Natural killer cell (primary cell): ENCODE results near the genes QRICH1, CCDC71, RBM5 and GNAI2.

- PRO-cap = bidirectional peak, plus-strand start at chr3:49021268, minus-strand start at chr3:49021251; bidirectional peak, plus-strand start at chr3:49021673, minus-strand start at chr3:49021505
These were observed 744 bp upstream of the NDUFAF3 start for GRCh38 chr3:49021155-49021599.

GRCh38 chr3:49076686-49077061, 17.2 kb downstream of the QRICH1 start:
- PRO-cap = no peak

GRCh38 chr3:49093919-49094870, at the start of gene QRICH1:
Gene QRICH1, minus strand, starts transcription at chr3:49094071.
- PRO-cap = bidirectional peak, plus-strand start at chr3:49094148, minus-strand start at chr3:49094049; bidirectional peak, plus-strand start at chr3:49094430, minus-strand start at chr3:49094363; unidirectional peak, minus-strand start at chr3:49094545

GRCh38 chr3:49166159-49166725, at the start of gene CCDC71:
Gene CCDC71, minus strand, starts transcription at chr3:49166331.
- PRO-cap = bidirectional peak, plus-strand start at chr3:49166437, minus-strand start at chr3:49166323

GRCh38 chr3:49173216-49174038, 2.0 kb downstream of the KLHDC8B start:
- PRO-cap = no peak

DNA sequence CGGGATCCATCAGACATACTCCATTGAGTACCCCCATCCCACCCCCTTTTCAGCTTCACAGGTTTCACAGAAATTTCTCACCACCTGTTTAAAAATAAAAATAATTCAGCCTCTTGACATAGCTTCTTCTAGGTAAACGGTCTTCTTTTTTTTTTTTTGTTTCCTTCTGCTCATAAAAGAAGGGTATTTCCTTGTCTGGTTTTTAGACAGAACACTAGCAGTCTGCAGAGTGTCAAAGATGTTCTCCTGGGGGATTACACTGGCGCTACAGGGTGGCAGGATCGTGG, 909 bp upstream of the C3orf62 start:
- PRO-cap = no peak

DNA sequence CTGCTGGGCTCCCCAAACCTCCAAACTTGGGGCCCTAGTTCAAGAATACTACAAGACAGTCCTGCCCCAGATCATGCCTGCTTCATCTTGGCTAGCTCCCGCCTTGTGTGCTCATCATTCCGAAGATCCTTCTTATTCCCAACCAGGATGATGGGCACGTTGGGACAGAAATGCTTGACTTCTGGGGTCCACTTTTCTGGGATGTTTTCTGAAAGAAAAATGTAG, 4.2 kb upstream of the GPX1 start:
- PRO-cap = no peak

DNA sequence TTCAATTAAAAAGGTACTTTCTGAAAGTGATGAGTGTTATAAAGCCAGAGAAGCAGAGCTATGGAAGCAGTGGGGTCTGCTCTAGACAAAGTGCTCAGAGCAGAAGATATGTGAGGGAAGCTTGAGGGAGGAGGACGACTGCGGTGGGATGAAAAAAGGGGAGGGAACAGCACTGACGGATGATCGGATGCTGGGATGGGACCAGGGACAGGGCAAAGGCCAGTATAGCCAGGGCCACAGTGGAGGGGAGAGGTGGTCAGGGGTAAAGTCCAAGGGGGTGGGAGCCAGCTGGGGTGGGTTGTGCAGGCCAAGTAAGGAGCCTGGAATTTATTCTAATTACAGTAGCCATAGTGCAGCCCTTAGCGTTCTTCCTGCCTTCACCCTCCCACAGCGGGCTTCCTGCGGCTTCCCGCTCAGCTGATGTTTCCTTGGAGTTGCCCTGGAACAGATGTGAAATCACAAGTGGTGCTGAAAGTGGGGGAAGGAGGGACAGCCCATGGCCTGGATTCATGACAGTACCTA, 7.6 kb upstream of the APEH start:
- PRO-cap = no peak

DNA sequence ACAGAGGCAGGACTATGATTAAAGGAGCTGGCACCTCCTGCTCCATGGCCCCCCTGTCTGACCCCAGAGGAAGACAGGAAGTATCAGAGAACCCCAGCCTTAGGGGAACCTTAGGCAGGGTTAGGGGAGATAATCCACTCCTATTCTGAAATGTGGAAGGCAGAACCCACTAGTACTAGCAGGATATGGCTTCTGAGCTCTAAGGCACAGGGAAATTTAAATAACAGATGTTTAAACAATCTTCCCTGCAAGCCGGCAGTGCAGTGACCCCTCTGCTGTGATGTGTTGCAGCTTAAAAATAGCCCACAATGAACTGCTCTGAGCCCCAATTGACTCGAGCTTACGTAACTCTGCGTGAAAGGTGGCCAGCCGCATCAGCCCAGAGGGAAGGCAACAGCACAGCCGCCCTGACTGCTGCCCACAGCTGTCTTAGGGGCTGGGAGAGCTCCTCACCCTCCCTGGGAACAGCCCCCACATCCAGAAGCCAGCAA, 12.4 kb upstream of the CAMKV start:
- PRO-cap = no peak

DNA sequence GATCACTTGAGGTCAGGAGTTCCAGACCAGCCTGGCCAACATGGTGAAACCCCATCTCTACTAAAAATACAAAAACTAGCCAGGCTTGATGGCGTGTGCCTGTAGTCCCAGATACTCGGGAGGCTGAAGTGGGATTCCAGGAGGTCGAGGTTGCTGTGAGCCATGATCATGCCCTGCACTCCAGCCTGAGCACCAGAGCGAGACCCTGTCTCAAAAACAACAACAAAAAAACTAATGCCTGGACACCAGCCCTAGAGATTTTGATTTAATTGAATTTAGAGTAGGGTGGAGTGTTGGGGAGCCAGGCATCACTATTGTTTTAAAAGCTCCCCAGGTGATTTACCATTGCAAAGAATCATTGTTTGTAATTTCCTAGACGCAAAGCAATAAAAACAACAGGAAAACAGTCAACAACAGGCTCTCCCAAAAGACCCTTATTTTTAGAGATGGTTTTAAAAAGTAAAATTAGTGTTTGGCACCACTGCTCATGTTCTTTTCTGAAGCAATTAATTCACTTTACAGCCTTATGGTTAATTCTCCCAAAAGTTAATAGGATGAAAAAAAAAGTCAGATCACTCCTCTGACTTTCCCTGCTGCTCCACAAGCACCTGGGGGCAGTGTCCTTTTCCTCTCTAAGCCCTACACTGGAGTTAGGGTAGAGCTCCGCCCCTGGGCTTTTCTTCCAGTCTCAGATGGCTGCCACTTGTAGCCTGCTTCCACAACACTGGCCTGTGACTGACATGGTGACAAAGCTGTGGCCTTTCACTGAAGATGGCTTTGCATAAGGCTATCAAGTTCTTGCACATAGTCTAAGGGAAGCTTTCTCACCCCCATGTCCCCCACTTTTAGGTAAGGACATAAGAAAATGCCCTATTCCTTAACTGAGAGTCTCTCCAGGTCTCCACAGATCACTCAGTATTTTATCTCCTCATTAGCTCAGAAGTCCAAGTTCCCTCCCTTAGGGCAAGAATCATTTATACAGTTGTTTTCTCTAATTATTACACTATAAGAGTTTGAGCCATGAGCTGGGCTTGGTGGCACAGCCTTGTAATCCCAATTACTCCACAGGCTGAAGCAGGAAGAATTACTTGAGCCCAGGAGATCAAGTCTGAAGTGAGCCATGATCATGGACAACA, 1.2 kb upstream of the MON1A start:
- PRO-cap = no peak

GRCh38 chr3:50088564-50089104, at the start of gene RBM5:
Gene RBM5, plus strand, starts transcription at chr3:50088919.
- PRO-cap = bidirectional peak, plus-strand start at chr3:50088919, minus-strand start at chr3:50088759

- PRO-cap = no peak
These were observed 31.9 kb downstream of the RBM5 start for GRCh38 chr3:50120455-50121115.

DNA sequence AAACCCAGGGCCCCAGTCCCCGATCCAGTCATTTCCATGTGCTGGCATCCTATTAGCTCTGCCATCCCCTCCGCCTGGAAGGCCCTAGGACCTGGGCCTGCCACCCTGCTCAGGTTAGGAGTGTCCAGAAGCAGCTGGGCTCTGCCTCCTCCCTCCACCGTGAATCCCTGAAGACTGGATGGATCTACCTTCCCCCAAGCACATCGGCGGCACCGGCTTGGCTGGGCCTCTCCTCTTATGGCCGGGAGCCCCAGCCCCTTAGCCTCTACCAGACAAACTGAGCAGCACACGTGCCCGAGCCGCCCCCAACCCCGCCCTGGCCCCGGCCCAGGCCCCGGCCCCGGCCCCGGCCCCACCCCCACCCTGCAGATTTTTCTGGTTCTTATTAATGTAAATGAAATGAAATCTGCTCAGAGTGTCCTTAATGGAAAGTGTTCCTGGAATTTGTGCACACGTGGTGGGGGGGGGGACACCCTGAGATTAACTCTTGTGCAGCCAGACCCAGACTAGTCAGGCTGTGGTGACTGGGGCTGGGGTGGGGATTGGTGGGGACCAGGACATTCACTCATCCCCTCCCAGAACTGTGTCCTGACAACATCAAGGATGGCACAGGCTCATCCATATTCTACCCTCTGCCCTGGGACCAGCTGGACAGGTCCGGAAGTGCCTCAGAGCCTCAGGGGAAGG, 31.0 kb upstream of the SEMA3F start:
- PRO-cap = no peak

DNA sequence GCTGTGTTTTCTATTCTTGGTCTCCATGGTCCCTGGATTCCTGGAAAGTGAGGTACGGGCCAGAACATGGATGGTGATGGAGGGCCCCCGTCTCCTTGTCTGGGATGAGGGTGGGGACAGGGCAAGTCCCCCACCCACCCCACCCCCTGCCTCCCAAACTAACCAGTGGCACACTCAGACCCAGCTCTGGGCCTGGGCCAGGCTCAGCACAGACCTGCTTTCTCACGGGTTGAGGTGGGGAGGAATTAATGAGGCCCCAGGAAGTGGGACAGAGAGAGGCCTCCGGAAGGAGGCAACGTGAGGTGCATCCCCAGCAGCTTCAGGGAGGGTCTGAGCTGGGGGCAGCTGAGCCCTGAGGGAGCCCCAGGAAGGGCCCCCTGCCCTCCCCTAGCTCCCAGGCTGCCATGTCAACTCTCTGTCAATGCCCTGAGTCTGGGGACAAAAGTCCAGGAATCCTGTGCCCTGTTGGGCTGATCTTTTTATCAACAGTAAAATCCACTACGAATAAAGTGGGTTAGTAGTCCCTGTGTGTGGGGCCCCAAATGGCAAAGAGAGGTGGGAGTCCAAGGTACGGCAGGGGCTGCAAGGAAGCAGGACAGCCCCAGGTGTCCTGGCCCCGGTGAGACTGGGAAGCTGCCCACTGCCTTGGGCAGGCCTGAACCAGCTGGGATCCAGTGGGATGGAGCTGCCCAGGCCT, 14.9 kb upstream of the GNAI2 start:
- PRO-cap = no peak

GRCh38 chr3:50235488-50236731, at the start of gene GNAI2:
Gene GNAI2, plus strand, starts transcription at chr3:50236204.
- PRO-cap = unidirectional peak, minus-strand start at chr3:50235811; bidirectional peak, plus-strand start at chr3:50236204, minus-strand start at chr3:50235942

DNA sequence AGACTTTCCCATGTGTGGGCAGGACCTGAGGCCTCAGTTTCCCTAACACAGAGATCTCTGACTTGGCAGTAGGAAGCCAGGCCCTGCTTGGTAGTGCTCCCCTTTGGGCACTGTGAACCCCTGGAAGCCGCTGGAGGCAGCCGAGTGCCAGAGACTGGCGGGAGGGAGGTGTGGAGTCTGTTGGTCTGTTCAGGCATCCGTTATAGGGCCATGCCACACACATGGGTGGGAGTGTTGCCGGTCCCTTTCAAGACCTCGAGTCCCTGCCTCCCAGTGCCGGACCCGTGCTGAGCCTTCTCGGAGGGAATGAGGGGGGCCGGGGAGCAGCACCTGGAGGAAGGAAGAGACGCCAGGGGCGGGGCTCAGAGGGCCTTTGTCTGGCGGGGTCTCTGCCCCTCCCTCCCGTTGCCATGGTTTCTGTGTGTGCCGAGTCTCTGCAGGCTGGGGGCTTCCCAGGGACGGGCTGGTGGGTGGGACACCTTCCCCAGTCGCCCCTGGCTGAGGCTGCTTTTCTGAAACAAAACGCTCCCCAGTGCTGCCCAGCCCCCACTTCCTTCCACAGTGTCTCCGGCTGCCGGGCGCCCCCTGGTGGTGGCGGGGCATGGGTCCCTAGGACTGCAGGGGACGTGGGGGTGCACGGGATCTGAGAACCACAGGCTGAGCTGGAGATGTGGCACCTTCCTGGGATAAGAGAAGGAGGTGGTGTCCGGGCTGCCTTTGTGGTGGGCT, 9.9 kb downstream of the GNAI2 start:
- PRO-cap = no peak

- PRO-cap = bidirectional peak, plus-strand start at chr3:50246863, minus-strand start at chr3:50246820
These were observed 10.6 kb downstream of the GNAI2 start for GRCh38 chr3:50246512-50247094.

GRCh38 chr3:50252814-50253435, 16.0 kb upstream of the SEMA3B start:
- PRO-cap = no peak

DNA sequence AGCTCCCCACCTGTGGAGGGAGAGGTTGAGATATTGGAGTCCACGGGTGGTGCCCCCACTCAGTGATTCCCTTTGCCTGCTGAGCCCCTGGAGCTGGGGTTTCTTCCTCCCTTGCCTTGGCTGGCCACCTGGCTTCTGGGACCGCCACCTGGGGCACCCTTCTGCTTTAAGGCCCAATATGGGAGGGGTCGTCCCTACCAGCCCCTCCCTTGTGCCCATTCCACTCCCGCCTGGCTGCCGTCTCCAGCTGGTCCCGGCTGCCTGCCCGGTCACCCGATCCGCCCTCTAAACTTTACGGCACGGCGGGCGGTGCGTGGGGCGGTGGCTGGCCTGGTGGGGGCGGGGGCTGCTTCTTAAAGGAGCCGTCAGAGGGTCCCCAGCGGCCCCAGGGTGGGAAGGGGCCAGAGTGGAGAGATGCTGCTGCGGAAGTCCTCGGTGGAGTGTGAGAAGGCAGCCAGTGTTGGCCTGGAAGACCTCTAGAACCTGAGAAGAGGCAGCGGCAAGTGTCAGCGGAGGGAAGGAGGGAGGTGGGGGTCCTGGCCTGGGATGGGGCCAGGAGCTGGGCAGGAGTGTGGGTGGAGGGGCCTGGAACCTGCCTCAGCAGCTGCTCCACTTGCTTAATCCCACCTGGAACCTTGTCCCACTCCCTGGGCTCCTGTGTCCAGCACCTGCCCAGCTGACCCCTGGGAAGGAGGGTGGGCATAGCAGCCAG, 1.5 kb upstream of the SEMA3B start:
- PRO-cap = no peak

DNA sequence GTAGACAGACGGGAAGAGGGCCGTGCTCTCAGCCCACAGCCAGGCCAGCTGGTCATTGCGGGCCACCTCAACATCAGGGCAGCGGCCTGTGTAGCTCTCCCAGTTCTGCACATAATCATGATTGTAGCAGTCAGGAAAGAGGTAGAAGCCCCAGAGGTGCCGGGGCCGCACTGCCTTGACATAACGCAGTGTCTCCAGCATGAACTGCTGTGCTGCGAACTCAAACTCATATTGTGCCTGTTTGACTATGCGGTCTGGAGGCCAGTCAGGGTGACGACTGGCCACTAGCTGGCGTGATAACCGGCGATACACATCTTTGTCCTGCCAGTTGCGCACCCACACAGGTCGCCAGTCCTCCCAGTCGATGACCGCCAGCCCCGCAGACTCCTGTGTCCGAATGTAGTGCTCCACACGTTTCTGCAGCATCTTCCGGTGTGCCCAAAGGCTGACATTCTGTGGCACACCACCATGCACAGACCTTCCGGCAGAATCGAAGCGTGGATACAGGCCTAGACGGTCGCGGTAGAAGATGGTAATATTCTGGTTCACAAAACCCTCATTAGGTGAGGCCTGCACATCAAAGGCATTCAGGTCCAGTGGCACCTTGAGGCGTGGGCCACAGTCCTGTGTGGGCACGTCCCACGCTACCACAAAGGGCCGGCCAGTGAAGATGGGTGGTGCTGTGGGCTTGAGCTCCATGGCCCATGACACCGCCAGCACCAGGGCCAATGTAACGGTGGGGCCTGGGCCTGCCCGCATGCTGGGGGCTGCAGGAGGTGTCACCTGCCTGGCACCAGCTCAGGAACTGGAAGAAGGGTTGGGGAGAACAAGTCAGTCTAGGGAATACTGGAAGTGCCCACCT, 2.6 kb downstream of the HYAL2 start:
- PRO-cap = no peak